Epithelial cell of proximal tubule (primary cell): ENCODE results near the gene ZNF22.

GRCh38 chr10:37837867-37838389, 19.5 kb downstream of the ZNF248 start:
- RAMPAGE, long total RNA: no peak
- RRBS: no CpG with 5 or more reads among the region's 1 CpG

DNA sequence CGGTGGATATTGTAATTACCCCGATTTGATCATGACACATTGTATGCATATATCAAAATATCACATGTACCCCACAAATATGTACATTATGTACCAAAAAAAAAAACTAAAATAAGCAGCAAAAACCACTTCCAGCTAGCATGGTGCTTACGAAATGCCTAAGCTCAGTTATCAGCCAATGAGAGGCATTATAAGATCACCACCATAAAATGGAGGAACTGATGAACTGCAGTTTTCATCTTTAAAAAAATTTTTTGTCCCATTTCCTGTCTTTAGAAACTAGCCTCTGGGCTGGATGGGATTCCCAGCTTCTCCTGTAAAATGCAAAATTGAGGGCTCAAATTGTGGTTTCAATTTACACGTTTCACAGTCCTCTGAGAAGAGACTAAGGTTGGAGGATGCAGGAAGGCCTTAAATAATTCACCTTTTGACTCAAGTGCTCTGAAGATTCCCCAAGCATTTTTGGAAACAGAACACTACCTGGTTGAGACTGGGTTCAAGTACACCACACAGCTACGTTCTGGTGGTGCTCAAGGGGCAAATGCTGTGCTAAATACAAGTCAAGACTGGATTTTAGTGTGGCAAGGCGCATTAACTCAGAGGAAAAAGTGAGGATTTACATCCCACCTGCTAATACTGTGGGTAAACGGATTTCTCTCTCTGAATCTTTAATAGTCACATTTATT, 1.0 kb downstream of the ZNF25 start:
- RAMPAGE, long total RNA: no peak
- RRBS: no CpG with 5 or more reads among the region's 7 CpGs

DNA sequence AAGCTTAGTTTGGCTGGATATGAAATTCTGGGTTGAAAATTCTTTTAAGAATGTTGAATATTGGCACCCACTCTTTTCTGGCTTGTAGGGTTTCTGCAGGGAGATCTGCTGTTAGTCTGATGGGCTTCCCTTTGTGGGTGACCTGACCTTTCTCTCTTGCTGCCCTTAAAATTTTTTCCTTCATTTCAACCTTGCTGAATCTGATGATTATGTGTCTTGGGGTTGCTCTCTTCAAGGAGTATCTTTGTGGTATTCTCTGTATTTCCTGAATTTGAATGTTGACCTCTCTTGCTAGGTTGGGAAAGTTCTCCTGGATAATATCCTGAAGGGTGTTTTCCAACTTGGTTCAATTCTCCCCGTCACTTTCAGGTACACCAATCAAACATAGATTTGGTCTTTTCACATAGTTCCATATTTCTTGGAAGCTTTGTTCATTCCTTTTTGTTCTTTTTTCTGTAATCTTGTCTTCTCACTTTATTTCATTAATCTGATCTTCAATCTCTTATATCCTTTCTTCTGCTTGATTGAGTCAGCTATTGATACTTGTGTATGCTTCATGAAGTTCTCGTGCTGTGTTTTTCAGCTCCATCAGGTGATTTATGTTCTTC, 100.3 kb downstream of the ZNF33B start:
- RAMPAGE, long total RNA: no peak
- RRBS: no CpG with 5 or more reads among the region's 2 CpGs

GRCh38 chr10:43120803-43121287, 17.4 kb upstream of the CSGALNACT2 start:
- RAMPAGE, long total RNA: no peak
- RRBS: no CpG with 5 or more reads among the region's 5 CpGs

DNA sequence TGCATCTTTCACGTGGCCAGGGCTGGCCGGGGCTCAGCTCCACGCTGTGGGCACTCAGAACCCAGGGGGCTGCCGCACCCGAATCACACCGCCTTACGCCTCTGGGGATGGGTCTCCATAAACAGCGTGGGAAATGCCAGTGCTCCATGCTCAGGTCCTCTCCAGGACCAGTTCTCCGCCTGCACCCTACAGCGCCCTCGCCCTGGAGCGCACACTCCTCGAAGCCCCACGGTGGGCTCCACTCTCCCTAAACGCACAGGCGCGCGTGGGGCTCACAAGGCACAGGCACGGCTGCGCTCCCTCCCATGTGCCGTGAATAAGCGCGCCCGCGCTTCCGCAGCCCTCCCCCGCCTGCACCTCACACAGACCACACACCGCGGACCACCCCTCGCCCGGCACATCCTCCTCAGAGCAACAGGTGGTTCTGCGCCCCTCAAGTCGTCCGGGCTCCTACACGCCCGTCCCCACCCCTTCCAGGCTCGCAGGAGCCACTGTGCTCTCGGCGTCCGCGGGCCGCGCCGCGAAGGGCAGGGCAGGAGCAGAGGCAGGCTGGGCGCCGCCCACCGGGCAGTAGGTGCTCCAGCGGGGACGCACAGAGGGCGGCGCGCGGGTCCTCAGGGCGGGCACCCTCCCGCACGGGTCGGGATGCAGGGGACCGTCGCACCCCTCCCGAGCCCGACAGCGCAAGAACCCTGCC, 37.8 kb downstream of the RASGEF1A start:
- RAMPAGE, long total RNA: no peak
- RRBS: 3% methylated on average over 4 of the region's 63 CpGs

GRCh38 chr10:43304509-43305338, 37.9 kb upstream of the RASGEF1A start:
- RAMPAGE, long total RNA: no peak
- RRBS: 3% methylated on average over 4 of the region's 44 CpGs

DNA sequence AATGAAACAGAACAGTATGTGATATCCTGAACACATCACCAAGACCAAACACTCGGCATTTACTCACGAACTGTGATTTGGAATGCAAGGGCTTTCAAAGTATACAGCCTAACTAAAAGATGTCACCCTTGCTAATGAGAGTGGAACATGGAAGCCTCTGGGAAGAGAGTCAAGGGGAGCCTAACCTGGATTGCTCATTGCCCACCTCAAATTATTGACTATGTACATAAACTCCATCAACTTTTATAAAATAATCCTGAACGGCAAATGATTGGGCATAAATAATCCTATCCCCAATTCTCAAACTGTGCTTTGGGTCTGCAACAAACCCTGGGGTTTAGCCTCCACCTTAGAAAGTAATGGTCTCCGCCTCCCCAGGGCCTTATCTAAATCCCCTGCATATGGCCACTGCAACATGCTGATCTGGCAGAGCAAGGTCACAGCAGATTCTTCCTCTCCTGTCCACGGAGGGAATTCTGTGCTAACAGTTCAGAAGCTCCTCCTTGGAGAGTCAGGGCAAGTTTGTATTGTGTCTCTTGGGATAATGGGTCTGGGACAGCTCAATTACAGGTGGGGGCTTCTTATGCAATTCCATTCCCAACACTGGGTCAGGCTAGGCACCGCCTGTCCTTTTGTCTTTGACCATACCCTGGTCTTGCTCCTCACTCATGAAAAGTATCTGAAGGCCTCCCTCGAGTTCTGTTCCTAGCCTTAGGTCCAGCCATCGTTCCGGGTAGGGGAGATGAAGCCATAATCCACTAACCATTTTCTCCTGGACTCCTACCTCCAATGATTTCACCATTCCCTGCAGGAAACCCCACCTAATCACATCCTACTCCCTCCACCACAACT, 18.5 kb downstream of the FXYD4 start:
- RAMPAGE, long total RNA: no peak
- RRBS: no CpG with 5 or more reads among the region's 9 CpGs

DNA sequence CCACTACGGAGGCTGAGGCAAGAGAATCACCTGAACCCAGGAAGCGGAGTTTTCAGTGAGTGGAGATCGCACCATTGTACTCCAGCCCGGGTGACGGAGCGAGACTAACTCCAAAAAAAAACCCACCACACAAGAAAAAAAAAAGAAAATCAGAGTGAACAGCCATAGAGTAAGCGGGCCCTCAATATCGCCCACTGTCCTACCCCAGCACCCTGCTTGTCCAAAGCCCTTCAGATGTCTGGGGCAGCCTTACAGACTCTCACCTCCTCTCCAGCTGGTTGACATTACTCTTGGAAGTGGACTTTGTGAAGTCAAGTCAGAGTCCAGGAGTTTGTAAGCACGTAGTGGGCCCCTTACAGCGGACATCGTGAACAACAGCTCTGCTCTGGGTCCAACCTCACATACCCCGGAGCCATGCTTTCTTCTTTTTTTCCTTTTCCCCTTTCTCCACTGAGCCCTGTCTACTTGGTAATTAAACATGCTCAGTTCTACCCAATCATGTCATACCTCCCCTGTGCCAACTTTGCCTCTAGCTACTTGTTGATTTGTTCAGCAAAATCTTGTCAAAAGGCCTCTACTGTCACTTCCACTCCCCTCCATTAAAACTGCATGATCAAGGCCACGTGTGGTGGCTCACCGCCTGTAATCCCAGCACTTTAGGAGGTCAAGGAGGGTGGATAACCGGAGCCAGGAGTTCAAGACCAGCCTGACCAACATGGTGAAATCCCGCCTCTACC, 17.5 kb downstream of the HNRNPF start:
- RAMPAGE, long total RNA: no peak
- RRBS: no CpG with 5 or more reads among the region's 16 CpGs

DNA sequence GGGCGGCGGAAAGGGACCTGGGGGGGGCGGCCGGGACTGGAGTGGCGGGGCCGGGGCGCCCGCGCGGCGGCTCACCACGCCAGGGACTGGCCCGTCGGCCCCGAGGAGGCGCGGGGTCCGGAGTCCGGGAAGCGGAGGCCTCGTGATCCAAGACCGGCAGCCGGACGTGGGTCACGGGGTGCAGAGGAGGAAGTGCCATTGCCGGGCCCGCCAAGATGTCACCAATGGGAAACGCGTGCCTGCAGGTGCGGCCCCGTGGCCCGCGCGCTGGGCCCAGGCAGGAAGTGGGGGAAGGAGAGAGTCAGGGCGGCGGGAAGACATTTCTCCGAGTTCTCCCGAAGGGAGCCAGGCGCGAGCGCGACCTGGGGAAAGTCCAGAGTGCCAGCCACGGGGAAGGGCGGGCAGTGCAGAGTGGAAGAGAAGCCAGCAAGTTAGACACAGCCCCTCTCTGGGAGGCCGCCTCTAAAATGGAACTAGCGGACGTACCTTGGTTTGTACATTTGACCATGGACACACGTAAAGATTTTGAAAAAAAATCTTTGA, 11.8 kb downstream of the HNRNPF start:
- RAMPAGE, long total RNA: no peak
- RRBS: 1% methylated on average over 17 of the region's 48 CpGs

DNA sequence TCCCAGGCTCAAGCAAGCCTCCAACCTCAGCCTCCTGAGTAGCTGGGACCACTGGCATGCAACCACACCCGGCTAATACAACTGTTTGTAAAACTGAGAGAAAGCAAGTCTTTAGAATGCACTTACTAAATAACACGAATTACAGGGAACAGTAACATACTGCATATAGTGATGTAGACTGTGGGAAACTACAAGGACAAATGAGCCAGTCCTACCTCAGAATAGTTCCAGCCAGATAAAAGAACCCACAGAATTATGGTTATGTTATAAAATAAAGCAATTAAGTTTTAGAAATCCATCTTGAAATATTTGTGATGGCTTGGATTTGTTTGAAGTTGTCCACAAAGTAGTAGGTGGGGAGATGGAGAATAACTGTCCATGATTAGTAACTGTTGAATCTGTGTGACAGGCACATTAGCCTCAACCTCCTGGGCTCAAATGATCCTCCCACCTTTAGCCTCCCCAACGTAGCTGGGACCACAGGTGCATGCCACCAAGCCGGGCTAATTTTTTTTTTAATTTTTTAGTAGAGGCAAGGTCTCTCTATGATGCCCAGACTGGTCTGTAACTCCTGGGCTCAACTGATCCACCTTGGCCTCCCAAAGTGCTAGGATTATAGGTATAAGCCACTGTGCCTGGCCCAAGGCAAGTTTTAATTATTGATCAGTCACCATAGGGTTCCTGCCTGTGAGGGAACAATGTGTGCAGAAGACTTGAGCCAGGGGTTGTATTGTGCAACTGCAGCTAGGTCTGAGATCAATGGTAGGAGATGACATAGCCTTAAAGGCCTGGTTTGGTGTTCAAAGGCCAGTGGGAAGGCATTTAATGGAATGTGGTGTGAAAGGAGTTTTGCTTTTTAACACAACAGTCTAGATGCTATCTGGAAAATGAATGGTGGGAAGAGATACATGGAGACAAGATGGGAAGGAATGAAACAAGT, 10.0 kb downstream of the HNRNPF start:
- RAMPAGE, long total RNA: no peak
- RRBS: no CpG with 5 or more reads among the region's 4 CpGs

DNA sequence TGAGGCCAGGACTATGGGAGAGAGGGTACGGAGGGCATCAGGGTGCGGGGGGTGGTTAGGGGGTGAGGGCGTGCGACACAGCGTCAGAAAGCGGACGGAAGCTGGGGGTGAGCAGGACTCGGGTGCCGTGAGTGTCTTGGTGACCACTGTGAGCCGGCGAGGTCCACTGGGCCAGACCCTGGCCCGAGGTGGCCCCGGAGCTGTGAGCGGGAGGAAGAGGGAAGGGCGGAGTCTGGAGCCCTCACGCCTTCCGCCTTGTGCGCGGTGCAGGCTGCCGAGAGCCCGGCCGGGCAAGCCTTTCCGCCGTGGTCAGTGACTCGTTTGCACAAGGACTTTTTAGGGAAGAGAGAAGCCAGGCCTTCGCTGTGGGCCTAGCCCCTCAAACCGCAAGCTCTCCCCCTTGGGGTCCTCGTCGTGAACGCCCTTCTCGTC, 40.9 kb upstream of the ZNF32 start:
- RAMPAGE, long total RNA: no peak
- RRBS: 2% methylated on average over 11 of the region's 31 CpGs

DNA sequence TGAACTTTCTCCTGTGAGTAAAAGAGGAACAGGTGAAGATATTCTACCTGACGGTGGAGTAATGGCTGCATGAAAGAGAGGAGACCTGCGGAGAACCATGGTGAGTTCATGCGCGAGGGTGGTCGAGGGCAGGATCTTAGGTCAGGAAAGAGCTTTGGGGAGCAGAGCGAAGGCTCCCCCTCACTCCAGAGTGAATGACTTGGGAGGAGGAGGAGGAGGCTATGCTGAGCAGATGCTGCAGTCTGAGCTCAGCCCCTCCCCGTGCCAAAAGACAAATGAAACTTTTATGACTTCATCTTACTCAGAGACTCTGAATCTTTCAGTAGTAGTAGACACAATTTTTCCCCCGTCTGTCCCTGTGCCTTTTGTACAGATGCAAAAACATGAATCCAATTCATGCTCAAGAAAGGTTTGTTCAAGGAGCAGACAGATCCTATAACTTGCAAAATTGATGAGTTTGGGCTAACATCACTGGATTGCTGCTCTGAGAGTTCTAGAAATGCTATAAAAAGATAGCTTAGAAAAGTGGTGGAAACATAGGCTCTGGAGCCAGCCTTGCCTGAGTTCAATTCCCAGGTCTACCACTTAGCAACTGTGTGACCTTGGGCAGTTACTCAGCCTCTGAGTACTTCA, 173.9 kb upstream of the ZNF32 start:
- RAMPAGE, long total RNA: no peak
- RRBS: no CpG with 5 or more reads among the region's 8 CpGs

DNA sequence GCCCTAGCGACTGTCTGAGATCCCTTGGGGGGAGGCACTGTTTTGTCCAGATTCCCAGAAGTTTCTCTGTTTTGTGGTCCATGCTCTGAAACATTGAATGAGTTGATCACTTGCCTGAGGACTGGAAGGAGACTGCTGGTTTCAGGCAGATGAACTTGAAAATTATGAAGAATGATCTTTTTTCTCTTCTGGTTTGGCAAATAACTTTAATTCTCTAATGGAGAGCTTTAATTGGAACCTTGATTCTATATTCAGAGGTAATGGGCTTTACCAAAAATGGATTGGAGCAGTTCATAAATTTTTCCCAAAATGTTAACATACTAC, 312.4 kb upstream of the ZNF32 start:
- RAMPAGE, long total RNA: no peak
- RRBS: no CpG with 5 or more reads among the region's 1 CpG

DNA sequence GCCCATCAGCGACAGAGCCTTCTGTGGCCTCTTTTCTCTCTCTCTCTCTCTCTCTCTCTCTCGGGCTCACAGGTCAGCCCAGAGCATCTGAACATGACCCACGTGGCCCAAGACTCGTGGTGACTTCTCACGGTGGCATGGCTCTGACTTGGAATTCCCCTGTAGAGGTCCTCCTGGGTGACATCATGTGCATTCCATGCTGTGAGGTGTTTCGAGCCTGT, 359.5 kb upstream of the ZNF32 start:
- RAMPAGE, long total RNA: no peak
- RRBS: no CpG with 5 or more reads among the region's 6 CpGs

GRCh38 chr10:44386344-44386969, 1.6 kb upstream of the CXCL12 start:
- RAMPAGE, long total RNA: no peak
- RRBS: 8% methylated on average over 16 of the region's 42 CpGs

DNA sequence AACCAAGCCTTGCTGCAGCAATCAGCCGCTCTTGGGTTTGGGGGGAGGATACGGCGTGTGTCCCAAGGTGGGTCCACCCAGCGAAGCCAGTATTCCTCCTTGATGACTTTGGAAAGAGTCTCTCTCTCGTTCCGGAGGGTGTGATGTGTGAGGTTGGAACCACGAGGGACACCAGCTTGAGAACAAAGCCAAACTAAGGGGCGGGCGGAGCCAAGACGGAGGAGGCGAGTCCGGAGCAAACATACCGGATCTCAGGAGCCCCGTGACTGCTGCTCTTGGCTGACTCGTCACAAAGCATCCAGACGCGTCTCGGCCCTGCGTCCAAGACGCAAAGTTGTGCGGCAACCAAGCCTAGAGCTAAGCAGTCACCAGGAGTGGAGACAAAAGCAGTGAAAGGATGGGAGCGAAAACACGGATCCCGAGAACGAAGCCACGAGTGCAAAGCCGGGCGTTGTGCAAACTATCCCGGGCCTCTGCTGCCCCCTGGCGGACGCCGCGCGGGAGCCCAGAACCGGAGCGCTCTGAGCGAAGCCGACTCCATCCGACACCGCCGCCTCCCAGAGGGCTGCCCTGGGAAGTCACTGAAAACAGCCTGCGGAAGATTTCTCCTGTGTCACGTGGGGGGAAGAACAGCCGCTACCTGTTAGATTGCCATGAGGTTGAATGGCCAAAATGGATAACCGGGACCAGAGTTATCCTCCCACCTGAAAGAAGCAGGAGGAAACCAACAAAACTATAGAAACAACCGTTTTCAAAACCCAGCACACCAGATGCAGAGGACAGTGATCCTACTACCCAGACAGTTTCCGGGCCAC, 46.4 kb upstream of the TMEM72 start:
- RAMPAGE, long total RNA: no peak
- RRBS: 1% methylated on average over 15 of the region's 47 CpGs

DNA sequence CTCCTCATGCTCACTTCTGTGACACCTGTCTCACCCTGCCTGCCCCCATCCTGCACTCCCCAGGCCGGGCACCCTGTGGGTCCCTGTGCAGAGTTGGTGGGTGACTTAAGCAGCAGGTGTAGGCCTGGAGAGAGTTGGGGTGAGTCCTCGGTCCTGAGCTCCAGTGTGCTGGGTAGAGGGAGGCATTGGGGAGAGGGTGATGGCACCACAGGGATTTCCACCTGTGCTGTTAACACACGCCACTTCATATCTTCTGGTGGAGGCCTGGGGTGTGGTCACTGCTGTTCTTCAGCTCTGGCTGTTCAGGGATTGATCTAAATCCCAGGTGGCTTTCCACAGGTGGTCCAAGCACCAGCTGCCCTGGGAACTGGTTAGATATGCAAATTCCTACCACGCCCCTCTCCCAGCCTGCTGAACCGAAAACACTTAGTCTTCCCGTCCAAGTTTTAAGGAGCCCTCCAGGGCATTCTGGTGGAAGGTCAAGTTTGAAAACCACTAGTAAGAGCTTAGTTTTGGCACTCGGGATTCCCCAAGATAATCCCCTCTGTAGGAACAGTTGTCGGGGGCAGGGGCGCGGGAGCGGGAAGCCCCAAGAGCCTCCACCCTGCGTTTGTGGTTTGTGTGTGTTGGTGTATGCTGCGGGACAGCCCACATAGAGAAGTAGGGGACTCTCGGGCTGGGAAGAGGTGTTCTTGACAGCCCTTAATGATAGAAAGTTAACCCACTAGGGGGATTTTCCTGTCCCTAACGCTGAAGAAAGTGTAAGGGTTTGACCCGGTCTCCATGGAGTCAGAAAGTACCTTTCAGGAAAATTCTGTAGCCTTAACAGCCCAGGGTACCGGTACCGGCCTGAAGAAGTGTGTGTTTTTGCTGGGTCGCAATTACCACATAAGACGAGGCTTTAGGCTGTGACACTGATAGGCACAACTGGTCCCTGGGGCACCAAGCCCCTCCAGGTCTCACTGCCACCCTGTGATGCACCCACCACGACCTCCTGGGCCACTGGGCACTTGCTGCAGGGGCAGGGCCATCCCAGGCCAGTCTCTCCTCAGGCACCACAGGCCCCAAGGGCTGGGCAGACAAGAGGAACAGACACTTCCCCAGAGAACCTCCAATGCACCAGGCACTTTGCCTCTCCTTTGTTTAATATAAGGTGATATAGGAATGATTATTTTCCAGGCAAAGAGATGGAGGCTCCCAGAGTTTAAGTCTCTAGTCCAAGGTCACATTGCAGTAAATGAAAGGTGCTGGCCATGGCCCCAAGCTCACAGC, 5.0 kb downstream of the DEPP1 start:
- RAMPAGE, long total RNA: no peak
- RRBS: no CpG with 5 or more reads among the region's 21 CpGs

- RAMPAGE, long total RNA: no peak
- RRBS: no CpG with 5 or more reads among the region's 8 CpGs
Observed at GRCh38 chr10:44980178-44980579, 1.6 kb upstream of the DEPP1 start.

DNA sequence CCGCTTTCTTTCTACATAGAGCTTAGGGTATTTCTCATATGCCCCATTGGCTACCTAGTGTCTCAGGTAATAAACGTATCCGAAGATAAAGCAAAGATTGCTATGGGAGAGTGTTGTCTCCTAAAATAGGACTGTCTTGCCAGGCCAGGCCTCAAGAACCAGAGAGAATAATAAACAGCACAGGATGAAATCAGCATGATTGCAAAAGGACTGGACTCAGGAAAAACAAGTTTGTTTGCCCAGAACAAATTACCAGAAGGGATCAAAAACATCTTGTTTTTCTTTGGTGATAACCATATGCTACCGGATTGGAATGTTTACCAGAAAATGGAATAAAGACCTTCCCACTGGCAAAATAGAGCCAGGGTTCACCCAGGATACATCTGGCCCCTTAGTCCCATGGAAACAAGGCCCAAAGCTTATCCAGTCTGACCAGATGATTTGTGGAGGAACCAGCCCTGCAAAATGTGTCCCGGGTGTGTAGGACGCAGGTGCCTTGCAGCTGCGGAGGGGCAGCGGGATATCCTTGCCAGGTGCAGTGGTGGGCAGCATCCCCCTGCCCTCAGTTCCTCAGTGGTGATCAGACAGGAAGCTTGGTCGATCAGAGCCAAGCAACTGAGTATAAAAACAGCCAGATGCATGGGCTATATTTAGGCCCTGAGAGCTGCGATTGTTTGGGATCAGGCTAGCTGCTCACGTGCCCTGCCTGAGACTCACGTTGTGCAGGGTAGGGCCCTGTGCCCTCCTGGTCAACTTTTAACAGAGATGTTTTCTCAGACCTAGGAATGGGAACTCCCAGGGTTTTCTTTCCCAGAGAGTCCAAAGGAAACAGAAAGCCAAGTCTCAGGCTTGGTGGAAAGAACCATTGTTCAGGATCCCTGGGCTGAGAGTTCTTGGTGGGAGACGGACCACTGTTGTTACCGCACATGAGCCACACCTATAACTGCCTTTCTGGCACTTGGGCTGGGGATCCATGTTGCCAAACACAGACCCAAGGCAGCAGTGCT, 4.6 kb upstream of the ZNF22 start:
- RAMPAGE, long total RNA: no peak
- RRBS: no CpG with 5 or more reads among the region's 14 CpGs

- RAMPAGE, long total RNA: start-site peak on the plus strand at chr10:45000922-45000951, 390 and 165 reads in 2 replicates
- RRBS: 2% methylated on average over 38 of the region's 82 CpGs
Observed at GRCh38 chr10:45000627-45001411, at the start of gene ZNF22. TSS of gene ZNF22 (plus strand) at chr10:45000923.